CMK (cell line): ENCODE data around the gene HSBP1L1.

GRCh38 chr18:79616646-79617649, 62.7 kb upstream of the CTDP1 start:
- RRBS, result 73% methylated on average over 34 of the region's 98 CpGs

DNA sequence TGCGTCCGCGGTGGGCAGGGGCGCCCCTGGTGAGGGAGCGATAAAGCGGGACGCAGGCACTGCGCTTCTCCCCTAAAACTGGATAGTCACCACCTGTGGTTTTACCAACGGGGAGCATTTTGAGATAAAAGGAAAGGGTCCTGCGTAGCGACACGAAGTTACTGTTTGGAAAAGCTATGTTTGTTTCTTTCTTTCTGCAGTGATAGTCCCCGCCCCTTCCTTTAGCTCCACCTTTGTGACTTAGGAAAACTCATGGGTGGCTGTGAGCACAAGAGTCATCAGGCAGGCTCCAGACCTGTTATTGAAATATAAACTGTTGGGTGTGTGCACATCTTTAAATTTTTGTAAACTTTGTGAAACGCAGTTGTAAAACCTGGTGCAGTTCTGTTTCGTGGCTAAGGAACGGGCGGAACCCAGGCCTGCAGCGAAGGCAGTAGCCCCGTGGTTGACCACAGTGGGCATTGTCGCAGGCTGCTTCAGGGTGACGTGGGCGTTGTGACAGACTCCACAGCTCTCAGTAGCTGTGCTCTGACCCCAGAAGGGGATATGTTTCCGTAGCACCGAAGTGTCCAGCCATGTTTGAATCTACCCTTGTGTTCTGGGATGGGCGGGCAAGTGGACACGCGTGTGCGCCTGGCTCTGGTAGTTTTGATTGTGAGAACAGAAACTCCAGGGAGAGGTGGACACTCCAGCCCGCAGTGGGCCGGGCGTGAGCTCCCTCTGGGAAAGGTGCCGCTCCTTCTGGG, 905 bp downstream of the CTDP1 start:
- RRBS, result no CpG with 5 or more reads among the region's 32 CpGs

DNA sequence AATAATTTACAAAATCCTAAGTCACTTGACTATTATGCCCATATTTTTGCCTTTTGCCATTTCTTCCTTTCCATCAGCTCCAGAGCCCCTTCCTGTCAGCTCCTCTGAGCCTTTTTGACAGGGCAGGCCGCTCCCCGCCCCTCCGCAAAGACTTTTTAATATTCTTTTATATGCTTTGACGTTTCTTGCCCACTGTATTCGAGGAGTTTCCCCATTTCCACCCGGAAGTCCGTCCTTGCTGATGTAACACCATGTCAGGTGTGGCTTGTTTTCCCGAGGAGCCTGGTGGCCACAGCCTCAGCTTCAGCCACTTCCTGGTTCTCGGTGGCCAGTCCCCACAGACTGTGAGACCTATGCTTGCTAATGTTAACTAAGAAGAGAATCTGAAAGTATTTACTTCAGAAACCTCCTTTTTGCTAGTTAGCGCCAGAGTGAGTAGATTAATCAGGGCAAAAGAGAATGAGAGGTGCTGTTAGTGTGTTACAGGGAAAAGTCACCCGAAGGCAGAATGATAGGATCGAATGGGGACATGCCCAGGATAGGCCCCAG, 32.1 kb downstream of the CTDP1 start:
- RRBS, result no CpG with 5 or more reads among the region's 12 CpGs

- RRBS, result 96% methylated on average over 30 of the region's 82 CpGs
These were observed at the start of gene HSBP1L1 for GRCh38 chr18:79964197-79965051. Gene HSBP1L1, plus strand, starts transcription at chr18:79964643.

- RRBS, result no CpG with 5 or more reads among the region's 19 CpGs
These were observed 9.1 kb downstream of the HSBP1L1 start for GRCh38 chr18:79973479-79974089.

DNA sequence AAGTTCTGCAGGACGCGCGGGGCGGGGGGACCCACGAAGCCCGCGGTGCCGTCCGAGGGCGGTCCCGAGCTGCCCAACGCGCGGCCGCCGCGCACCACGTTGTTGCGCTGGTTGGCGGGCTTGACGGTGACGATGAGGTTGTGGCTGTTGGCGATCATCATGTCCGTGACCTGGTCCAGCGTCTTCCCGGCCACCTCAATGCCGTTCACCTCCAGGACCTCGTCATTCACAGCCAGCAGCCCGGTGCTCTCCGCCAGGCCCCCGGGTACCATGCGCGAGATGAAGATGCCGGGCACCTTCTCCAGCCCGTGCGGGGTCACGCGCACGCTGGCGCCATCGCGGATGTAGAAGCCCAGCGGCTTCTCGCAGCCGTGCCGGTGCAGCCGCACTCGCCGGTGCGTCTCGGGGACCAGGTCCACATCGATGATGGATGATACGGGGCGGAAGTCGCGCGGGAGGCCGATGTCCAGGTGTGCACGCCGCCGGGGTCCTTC, 51.0 kb downstream of the ADNP2 start:
- RRBS, result 97% methylated on average over 23 of the region's 61 CpGs